ENCODE measurements around the genes FCN1, PIERCE1 and PAEP.

DNA sequence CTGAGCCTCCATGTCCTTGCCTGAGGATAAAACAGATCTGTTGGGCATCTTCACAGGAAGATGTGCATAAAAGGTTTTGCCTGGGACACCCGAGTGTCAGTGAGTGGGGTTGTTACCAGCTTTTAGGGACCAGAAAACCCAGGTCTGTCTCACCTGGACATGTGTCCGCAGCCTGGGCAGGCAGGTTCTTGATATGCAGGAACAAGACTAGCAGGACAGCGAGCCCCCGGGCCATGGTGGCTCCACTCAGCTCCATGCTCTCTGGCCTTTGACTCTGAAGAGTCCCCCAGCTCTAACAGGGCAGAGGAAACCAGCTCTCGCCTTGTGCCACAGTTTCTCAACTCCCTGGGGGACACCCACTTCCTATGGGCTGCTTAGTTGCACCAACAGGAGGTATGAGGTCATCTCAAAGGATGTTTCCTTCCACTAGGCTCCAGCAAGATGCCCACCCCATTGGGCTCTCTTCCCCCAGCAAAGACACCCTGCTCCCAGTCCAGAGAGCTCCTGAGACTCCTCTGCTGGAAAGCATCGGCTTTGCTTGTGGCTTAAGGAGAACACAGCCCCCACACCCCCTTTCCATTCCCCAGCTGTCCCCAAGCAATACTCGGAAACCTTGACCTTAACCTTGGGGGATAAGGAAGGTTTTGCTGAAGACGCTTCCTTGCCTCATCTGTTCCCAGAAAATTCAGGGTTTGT lies at the start of gene FCN1:
TSS of gene FCN1 (minus strand) at position 297 of the 696 bp plus-strand sequence.
- PRO-cap = no peak

DNA sequence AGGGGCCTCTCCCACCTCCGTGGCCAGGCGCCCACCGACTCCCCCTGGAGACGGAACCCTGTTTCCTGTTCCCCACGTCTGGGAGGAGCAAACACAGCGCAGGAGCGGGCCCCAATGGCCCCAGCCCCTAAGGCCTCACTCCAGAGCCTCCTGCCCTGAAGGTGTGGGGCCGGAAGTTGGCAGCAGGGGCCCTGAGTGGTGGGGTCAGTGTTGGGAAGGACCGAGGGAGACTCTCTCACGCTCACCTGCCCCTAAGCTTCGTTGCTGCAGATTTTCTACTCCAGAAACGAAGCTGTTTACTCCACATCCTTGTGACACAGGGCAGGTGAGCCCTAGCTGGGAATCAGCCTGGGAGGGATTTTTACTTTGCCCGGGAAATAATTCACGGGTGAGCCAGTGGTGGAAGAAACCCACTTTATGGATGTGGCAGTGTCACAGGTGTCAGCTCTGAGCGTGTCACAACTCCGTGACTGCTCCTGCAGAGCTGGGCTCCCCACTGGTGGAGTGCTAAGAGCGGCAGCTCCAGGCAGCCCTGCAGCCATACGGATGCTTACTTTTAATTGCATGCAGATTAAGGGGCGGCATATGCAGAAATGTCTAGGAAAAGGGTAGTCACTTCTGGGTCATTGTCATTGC lies 77.5 kb upstream of the OLFM1 start:
- PRO-cap = unidirectional peak, minus-strand start at position 368 of the sequence

DNA sequence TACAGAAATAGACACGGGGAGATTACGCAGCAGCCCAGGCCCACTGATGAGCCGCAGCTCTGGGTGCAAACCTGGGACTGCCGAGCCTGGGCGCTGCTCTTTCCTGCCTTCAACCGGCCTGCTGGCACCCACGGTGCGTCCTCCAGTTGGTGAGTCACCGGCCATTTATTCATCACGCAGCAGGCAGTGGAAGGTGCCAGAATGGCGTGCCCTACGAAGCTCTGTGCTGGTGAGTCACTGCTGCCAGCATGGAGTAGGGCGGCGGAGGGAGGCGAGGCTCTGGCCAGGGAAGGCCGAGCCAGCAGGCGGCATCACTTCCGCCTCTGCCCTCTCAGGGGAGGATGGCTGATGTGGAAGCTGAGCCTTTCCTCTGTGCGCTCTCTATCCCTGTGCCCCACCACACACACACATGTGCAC lies 39.0 kb downstream of the OLFM1 start:
- PRO-cap = no peak

DNA sequence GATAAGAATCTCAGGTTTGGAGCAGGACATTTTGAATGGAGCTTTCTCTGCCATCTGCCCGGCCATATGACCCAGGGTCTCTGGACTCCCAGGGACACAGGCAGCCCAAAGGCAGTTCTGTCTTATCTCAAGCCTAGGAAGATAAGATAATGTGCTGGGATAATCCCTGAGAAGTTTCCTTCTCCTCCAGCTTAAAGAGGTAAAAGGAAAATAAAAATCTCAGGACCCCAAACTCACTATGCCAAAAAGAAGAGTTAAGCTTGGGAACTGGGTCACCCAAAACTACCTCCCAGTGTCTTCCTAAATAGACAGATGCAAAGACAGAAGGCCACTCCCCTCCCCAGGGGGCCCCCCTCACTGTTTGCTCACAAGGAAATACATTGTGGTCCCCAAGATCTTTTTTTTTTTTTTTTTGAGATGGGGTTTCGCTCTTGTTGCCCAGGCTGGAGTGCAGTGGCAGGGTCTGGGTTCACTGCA lies 10.2 kb upstream of the PPP1R26 start:
- PRO-cap = unidirectional peak, minus-strand start at position 68 of the sequence

GRCh38 chr9:135484536-135485631 lies 5.3 kb downstream of the PPP1R26 start:
- PRO-cap = no peak

- PRO-cap = no peak
Measured at GRCh38 chr9:135491021-135491453, 8.6 kb downstream of the PIERCE1 start.

- PRO-cap = unidirectional peak, plus-strand start at chr9:135499351; bidirectional peak, plus-strand start at chr9:135499966, minus-strand start at chr9:135499833
Measured at GRCh38 chr9:135499254-135500221, at the start of gene PIERCE1. Gene PIERCE1, minus strand, starts transcription at chr9:135499869.

DNA sequence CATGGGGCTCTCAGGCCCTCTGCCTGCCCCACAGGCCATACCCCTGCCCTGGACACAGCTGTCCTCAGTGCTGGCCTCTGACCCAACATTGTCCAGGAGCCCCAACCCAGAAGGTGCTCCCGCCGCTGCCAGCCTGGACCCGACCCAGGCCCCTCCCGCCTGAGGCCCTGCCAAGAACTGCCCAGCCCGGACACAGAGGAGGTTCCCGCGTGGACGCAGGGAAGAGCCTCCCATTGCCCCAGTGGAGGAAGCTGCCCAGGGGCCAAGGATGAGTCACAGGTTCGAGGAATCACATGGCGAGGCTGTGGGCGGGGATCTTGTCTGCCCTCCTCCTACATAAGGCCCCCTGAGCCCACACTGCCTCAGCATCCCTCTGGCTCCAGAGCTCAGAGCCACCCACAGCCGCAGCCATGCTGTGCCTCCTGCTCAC lies at the start of gene PAEP:
TSS of gene PAEP (plus strand) at position 365 of the 430 bp plus-strand sequence.
- PRO-cap = no peak

DNA sequence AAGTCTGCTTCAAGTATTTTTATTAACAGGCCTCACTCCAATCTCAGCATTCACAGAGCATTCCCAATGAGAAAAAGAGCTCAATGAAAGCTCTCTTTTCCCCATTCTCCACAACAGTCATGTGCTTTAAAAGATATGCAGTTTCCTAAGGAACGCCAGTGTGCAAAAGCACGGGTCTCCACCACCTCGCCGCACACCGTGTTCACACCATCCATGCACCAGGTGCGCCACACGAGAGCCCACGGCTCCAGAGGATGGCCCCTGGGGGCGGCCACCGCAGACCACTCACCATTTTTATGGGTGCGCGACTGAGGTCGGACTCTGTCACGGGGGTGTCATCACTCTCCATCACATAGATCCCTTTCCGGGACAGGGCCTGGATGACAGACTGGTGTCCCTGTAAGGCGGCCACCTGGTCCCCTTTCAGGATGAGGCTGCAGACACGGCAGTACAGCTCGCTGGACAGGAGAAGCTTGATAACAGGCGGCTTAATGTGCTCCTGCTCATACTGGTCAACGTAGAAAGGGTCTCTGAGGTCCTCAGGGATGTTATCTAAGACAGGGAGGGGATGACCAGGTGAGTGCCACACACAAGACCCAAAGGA lies 24.7 kb downstream of the CAMSAP1 start:
- PRO-cap = no peak

DNA sequence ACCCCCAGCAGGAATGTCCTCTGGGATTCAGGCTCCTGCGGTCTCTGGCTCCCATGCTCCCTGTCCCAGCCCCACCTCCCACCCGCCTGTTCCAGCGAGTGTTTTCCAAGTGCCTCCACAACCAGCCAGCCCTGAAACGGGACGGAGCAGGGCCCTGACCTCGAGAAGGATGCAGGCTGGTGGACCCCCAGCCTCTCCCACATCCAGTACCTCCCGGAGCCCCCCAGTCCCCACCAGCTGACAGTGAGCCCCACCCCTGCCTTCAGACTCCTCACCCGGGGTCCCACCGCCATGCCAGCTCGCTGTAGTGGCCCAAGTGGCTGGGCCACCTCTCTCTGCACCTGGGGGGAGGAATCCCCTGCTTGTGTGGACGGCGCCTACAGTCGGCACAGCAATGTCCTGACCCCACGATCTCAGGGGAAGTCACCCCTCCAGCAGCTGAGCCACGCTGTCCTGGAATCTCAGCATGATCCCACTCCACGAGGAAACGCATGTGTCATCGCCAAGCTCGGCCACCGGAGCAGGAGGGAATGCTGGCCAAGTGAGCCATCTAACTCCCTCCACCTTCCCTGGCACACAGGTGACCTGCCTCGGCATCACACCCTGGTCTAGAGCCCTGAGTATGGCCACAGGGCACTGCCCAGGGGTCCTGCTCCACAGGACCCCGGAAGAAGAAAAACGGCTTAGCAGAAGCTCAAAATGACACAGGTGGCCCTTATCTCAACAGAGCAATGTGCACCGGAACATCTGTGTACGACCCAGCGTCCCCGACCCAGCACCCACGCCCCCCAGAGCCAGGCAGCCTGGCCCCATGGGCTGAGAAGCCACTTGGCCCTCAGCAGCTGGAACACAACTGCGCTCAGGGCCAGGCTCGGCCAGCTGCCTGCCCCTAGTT lies 23.1 kb upstream of the CAMSAP1 start:
- PRO-cap = no peak

DNA sequence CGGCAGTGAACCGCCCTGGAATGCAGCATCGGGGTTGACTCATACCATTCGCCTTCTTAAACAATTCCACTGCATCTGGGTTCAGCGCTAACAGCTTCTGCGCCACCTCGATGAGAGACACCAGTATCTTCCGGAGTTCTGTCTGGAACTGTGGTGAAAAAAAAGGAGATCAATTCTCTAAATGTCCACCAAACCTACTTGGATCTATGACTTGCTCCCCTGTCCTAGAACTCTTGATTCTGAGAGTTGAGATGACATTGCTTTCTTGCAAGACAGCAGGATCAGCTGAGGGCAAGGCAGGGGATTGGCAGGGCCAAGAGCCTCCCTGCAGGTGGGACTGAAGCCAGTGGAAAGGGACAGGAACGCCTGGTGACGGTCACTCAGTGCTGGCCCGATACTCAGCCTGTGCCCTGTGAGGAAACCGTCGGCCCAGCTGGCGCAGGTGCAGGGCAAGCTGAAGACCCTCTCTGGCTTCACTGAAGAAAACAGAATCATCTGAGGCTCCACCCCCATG lies 14.9 kb downstream of the UBAC1 start:
- PRO-cap = no peak

- PRO-cap = no peak
Measured at GRCh38 chr9:135955523-135956744, 5.2 kb downstream of the UBAC1 start.

- PRO-cap = no peak
Measured at GRCh38 chr9:136023769-136024571, 62.8 kb upstream of the UBAC1 start.

- PRO-cap = no peak
Measured at GRCh38 chr9:136075690-136076556, 19.2 kb downstream of the NACC2 start.

DNA sequence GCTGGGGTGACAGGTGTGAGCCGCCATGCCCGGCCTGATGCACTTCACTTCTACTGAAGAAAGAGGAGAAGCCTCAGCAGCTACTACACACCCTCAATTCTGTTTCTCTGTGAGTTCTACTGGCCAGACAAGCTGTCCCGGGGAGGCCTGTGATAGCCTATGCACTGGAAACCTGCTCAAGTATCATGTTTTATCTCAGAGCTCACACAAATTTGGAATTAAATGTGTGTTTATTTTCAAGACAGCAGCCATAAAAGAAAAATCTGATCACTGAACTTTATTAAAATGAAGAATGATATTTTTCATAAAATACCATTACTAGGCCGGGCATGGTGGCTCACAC lies 9.9 kb upstream of the INPP5E start:
- PRO-cap = no peak

GRCh38 chr9:136469975-136470528 lies 12.8 kb downstream of the SEC16A start:
- PRO-cap = no peak

DNA sequence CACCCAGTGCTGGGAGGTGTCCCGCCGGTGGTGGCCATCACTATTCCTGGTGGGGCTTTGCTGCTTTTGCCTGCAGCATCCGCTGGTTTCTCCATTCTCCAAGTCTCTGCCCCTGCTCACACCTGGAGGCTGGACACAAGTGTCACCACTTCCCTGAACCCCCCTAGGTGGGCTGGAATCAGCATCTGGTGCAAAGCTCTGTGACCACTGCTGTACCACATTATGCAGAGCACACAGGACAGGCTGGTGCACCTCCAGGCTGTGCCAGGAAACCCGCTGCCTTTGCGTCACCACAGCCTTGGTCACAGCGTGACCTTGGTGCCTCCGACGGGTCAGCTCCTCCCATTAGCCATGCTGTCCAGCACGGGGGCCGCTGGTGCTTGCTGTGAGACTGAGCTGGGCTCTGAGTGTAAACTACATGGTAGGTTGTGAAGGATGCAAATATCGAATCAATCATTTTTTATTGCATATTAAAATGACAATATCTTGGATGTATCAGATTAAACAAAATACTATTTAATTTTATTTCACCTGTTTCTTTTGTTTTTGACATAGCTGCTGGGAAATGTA lies 2.8 kb upstream of the SEC16A start:
- PRO-cap = no peak

- PRO-cap = no peak
Measured at GRCh38 chr9:136495215-136496419, 12.8 kb upstream of the SEC16A start.

GRCh38 chr9:136531066-136532231 lies 14.4 kb downstream of the NOTCH1 start:
- PRO-cap = no peak

- PRO-cap = no peak
Measured at GRCh38 chr9:136532232-136532707, 13.6 kb downstream of the NOTCH1 start.